Glomerular endothelial cell (primary cell): ENCODE measurements around the gene SETD4.

DNA sequence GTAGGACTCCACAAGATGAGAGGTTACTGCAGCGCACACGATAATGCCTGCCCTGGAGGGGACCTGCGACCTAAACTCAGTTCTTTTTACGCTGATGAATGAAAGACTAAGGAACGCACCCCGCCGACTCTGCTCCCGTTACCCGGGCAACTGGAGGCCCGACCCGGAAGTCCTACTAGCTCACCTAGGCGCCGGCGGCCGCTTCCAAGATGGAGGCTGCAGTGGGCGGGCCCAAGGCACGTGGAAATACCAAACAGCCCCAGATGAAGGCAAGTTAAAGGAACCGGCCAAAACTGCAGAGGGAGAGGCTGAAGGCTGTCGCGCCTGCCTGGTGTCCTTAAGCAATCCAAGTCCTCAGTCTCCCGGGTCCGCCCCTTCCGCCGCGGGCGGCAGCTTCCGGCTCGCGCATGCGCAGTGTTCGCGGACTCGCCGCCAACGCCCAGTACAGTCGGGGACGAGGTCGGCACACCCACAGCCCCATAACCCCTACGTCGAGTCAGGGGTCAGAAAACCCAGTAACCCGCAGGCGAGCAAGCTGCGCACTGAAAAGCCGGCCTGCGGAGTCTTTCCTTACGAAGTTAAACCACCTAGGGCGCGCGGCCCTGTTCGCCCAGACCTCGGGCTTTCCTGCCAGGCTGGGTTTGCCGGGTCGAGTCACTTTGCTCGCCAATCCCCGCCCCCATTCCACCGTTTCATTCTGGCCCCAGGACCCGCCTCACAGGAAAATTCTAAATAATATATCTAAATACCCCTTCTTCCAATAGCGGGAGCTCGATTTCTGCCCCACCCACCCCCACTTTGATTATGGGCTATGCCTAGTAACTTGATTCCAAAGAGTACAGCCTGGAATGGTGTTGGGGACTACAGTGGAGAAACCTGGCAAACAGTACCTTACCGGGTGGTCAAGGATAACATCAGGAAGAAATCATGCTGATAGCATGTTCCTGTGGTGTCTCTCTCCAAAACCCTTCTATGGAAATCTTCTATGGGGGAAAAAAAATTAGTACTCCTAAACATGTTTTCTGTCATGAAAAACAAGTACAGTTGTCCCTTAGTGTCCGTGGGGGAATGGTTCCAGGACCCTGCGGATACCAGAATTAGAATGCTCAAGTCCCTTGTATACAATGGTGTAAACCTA, at the start of gene SETD4:
TSS of gene SETD4 (minus strand) at position 364 of the 1,138 bp plus-strand sequence.
- RAMPAGE, long total RNA: no peak

DNA sequence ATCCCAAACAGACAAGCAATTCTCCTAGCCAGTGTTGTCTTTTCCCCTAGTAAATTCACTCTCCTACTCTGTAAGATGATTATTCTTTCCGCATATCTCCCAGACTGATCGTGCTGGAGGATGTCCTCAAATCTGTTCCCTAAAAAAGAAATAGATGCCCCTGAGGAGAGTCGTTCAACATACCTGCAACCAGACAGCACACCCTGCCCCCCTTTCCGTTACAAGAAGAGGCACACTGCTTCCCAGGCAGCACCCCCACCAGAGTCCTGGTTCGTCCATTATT, 5.6 kb downstream of the CBR1 start:
- RAMPAGE, long total RNA: no peak

DNA sequence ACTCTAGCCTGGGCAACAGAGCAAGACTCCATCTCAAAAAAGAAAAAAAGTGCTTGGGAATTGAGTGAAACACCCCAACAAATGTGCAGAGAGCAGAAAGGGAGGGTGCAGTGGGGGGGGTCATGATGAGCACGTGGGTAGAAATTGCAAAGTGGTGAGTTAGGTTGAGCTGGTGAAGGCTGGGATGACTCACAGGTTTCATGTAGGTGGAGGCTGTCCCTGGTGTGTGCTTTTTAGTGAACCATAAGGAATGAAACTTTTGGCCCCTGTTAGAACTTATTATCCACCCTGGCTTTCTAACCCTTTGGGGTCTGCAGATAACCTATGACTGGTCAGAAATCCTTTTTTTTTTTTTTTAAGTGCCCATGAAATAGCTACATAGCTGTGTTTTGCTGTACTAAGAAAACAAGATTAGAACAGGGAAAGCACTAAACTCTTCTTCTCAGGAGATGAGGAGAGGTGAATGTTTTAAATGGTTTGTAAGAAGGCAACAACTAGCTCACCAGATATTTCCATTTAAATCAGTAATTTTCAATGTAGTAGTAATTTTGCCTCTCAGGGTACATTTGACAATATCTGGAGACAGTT, 47.0 kb downstream of the DOP1B start:
- RAMPAGE, long total RNA: no peak

GRCh38 chr21:36368922-36370192, 15.8 kb upstream of the CHAF1B start:
- RAMPAGE, long total RNA: no peak

DNA sequence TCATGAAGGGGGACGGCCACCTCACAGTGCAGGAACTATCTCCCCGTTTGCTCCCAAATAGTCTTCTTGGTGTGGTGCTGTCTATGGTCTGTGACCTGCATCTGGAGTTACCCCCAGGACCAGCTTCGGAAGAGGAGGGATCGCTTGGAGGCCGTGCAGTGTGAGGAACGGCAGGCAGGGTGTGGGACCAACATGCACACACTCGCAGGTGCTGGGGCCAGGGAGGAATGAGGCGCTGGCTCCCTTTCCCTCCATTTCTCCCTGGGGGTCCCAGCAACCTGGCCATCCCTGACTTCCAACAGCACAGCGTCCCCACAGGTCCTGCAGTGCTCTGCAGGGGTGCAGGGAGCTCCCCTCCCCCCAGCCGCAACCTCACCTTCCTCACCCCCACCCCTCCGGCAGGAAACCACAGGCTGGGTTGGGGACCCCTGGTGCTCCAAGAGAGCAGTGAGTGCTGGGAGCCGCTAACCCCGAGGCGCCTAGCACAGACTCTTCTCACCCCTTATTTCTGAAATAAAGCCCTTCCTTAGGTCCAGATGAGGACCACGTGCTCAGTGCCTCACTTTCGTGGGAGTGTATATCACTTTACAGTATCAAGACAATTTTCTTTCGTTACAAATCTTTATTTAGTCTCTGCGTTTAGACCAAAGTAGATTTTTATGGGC, 7.2 kb downstream of the SIM2 start:
- RAMPAGE, long total RNA: no peak

DNA sequence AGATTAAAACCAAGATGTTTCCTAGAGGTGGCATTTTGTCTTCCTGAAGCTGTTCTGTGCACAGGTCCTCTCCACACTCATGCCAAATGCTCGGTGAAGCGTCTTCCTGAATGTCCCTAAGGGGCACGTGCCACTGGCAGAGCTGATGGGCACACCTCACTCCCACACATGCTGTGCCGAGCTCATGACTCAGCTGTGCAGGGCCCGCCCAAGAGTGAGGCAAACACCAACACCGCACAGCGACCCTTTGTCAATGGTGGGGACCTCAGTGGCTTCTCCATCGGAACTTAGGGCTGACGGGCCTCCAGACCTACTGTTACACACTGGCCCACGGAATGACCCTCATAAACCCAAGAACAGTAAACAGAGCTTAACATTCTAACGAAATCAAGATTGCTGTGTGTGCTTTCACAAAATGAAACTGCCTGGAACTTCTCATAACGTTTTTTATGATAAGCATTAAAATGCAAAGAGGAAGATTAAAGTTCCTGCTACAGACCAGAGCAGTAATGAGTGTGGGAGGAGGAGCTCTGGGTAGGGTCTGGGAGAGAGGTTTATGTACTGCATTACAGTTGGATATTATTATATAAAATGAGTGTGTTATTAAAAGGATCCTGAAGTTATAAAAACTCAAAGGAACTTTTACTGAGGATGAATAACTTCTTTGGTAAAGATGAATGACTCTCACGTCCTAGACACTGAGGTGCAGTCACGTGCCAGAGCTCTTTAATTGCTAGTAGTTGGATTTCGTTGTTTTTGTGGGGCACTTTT, 89.4 kb downstream of the SIM2 start:
- RAMPAGE, long total RNA: no peak

- RAMPAGE, long total RNA: no peak
These were observed 104.4 kb downstream of the HLCS start for GRCh38 chr21:36861850-36862626.

- RAMPAGE, long total RNA: no peak
These were observed 1.2 kb downstream of the PIGP start for GRCh38 chr21:37071736-37071953.

- RAMPAGE, long total RNA: no peak
These were observed 33.8 kb downstream of the TTC3 start for GRCh38 chr21:37106483-37107539.

DNA sequence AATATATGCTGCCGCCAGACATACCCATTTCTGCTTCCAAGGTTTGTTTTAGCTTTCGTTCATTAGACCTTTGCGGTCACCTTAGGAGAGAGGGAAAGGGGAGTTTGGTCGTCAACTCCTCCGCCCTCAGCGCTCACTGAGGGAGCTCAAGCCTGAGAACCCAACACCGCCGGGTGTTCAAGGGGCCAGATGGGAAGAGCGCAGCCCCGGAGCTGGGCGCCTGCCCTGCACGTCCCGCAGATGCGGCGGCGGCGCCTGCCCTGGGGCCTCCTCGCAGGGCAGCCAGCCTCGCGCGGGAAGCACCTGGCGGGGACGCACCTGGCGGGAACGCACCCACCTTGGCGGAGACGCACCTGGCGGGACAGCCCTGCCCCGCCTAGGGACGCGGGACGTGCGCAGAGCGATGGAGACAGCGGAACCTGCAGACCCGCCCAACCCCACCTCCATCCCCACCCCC, 338 bp downstream of the VPS26C start:
- RAMPAGE, long total RNA: no peak

GRCh38 chr21:37386051-37386932, 19.7 kb downstream of the DYRK1A start:
- RAMPAGE, long total RNA: no peak

DNA sequence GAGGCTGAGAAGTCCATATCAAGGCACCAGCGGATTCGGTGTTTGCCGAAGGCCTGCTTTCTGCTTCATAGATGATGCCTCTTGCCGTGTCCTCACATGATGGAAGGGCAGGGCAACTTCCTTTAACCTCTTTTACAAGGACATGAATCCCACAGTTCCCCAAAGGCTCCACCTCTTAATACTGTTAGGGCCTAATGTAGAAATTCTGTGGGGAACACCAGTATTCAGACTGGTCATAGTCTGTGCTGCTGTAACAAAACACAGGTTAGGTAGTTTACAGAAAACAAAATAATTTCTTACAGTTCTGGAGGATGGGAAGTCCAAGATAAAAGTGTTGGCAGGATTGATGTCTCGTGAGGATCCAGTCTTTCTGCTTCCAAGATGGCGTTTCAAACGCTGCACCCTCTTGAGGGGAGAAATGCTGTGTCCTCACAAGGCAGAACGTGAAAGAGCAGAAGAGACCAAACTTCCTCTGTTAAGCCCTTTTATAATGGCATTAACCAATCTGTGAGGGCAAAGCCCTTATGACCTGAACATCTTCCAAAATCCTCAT, 26.0 kb downstream of the DYRK1A start:
- RAMPAGE, long total RNA: no peak

DNA sequence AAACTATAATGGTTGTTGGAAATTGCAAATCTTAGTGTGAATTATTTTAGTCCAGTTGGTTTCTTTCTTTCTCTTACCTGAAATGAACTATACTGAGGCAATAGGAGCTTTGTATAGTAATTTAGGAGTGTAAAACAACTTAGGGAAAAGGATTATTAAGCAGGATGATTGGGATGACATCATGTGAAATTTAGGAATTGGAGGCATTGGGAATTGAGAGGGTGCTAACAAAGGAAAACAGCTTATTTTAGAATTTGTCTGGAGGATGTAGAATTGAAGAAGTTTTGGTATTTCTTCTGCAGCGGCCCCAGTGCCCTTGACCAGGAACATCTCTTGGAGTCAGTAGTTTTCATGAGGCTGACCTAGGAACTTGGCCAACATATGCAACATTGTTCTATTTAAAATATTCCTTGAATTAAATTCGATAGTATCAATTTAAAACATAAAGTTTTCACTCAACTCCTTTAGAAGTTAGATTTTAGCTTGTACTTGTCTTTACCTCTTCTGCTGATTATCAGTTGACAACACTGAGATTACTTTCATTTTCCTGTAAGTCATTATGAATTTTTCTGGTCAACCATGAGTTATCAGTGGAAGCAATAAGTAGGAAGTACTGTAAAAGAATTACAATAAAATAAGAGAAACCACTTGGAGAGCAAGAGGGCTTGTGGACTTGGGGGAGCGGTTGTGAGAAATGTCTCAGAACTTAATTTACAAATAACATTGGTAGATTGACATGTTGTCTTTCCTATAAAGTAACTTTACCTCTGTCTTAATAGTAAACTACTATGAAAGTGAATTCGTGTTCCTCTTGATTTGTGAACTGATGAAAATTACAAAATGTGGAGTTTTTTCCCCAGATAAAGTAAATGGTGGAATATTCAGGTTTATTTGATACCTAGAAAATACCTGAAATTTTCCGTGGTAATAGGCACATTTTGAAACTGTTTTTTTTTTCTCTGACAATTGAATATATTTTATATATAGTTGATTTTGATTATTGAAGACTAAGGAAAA, 52.9 kb downstream of the DYRK1A start:
- RAMPAGE, long total RNA: no peak

- RAMPAGE, long total RNA: no peak
These were observed 77.5 kb downstream of the DYRK1A start for GRCh38 chr21:37443983-37444633.

GRCh38 chr21:37451856-37452869, 85.6 kb downstream of the DYRK1A start:
- RAMPAGE, long total RNA: no peak

- RAMPAGE, long total RNA: no peak
These were observed 92.2 kb downstream of the DYRK1A start for GRCh38 chr21:37458525-37459441.

- RAMPAGE, long total RNA: no peak
These were observed 104.4 kb downstream of the DYRK1A start for GRCh38 chr21:37470741-37471547.

DNA sequence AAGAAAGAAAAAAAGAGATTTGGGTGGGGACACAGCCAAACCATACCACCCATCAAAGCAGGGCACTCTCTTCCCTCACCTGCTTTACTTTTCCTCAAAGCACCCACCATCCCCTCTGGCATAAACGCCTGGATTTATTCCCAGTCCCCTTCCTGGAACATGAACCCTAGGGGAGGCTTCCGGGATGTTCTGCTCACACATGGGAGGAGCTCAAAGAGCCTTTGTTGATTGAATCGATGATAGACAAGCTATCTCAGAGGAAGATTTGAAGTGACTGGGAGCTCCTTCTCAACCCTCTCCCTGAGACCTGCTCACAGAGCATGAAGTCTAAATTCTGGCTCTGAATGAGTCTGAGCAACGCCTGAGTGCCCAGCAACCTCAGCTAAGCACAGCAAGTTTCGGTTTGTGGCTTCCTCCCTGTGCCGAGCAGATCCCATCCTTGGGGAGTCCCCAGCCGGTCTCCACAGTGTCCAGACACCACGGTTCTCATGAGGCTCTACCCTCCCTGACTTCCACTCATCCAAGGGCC, 190.6 kb downstream of the DYRK1A start:
- RAMPAGE, long total RNA: no peak

DNA sequence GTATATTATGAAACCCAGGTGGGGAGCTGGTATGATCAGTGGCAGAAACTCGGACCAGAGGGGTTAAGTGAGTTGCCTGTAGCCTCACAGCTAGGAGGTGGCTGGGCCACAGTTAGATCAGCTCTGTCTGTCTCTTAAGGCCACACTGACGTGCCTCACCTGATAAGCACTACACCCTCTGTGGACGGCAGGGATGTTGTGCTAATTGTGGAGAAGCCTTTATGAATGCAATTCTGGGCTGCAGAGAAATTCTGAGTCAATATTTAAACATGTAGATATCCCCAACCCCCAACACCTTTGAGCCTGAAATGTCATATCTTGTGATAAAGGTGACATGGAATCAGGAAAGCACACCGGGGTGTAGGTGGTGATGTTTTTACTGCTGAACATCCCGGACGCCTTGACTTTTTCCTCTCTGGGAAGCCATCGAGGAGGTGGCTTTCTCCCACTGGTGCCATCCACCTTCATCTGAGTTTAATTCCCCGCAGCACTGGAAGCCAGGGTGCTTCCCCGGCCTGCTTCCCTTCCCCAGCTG, 88.3 kb downstream of the KCNJ6 start:
- RAMPAGE, long total RNA: no peak

DNA sequence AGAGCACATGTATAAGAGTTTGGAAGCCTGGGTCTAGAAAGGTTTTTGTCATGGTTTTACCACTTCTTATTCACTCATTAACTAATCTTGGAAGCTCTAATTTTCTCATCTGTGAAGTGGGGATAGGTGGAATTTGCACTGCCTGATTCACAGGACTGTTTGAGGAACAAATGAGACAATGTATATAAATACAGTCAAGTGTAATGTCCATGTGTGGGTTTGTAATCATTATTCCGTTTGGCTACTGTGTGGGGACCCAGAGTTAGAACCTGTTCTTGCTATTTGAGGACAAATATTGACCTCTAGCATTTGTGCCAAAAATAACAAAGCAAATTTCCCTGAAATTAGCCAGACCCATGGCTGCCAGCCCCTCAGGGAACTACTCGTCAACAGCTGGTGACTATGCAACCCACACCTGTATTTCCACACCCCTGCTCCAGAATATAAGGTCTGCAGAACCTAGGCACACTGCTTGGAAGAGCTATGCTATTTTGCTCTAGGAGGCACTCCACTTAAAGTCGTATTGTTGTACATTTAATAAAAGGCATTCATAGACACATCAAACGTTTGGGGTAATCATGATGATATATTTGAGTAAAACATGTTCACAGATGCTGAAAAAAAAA, 70.7 kb downstream of the KCNJ6 start:
- RAMPAGE, long total RNA: no peak